Colon Carcinoma Metastatic in the Lung (tissue), 2 donors: Measurements from ENCODE around the genes SPDYE12 and SPDYE5.

- PRO-cap, 2 experiments = no peak in any of the 2 experiments
Measured at GRCh38 chr7:74721546-74722332, 52.1 kb upstream of the NCF1 start.

DNA sequence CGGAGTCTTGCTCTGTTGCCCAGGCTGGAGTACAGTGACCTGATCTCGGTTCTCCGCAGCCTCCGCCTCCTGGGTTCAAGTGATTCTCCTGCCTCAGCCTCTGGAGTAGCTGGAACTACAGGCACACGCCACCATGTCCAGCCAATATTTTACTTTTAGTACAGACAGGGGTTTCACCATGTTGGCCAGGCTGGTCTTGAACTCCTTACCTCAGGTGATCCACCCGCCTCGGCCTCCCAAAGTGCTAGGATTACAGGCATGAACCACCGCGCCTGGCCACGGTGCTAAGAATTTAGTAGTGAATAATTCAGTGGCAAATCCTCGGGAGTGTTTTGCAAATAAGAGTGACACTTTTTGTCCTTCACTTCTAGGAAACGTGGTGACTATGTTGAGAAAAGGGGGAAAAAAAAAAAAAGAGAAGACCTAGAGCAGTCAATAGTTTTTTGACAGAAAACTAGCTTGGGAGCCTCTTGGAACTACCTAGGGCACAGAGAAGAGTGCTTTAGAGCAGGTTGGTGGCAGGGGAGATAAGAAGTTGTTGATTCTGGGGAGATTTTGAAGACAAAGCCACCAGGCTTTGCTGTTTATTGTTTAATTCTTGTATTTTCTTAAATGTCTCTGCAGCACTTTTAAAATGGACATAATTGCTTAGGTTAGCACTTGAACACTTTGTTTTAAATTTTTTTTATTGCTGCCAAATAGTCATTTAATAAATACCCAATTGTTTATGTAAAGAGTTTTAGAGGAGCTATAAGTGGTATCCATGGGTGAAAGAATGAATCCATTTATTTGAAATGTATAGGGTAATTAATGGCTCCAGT is 50.1 kb upstream of the NCF1 start:
- PRO-cap, 2 experiments = no peak in any of the 2 experiments

GRCh38 chr7:74762203-74762545 is 11.6 kb upstream of the NCF1 start:
- PRO-cap, 2 experiments = no peak in any of the 2 experiments

- PRO-cap, 2 experiments = no peak in any of the 2 experiments
Measured at GRCh38 chr7:74914952-74915402, at the start of gene SPDYE12. SPDYE12 (minus strand) TSS chr7:74915078.

- PRO-cap, 2 experiments = no peak in any of the 2 experiments
Measured at GRCh38 chr7:75415658-75416635, 20.5 kb downstream of the TRIM73 start.

DNA sequence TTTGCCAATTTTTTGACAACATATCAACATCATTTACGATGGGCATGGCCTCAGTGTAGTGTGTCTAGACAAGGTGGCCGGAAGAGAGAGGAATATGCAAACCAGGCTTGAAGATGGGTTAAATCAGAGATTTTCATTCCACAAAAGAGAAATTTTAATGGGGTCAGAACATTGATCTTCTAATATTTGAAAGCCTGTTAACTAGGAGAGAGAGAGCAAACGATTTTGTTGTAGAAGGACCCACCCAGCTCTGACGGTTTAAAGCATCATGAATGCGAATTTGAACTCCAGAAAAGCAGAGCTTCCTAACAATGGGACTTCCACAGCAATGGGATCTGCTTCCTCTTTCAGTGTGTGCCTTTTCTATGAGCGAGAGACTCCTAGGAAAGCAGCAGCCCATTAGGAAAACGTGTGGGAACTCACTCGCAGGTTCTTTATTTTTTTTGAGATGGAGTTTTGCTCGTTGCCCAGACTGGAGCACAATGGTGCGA is at the start of gene SPDYE5:
Gene SPDYE5, plus strand, starts transcription at position 308 of the 491 bp plus-strand sequence.
- PRO-cap, 2 experiments = no peak in any of the 2 experiments

- PRO-cap, 2 experiments = no peak in any of the 2 experiments
Measured at GRCh38 chr7:75510950-75511654, 19.0 kb downstream of the SPDYE5 start.

DNA sequence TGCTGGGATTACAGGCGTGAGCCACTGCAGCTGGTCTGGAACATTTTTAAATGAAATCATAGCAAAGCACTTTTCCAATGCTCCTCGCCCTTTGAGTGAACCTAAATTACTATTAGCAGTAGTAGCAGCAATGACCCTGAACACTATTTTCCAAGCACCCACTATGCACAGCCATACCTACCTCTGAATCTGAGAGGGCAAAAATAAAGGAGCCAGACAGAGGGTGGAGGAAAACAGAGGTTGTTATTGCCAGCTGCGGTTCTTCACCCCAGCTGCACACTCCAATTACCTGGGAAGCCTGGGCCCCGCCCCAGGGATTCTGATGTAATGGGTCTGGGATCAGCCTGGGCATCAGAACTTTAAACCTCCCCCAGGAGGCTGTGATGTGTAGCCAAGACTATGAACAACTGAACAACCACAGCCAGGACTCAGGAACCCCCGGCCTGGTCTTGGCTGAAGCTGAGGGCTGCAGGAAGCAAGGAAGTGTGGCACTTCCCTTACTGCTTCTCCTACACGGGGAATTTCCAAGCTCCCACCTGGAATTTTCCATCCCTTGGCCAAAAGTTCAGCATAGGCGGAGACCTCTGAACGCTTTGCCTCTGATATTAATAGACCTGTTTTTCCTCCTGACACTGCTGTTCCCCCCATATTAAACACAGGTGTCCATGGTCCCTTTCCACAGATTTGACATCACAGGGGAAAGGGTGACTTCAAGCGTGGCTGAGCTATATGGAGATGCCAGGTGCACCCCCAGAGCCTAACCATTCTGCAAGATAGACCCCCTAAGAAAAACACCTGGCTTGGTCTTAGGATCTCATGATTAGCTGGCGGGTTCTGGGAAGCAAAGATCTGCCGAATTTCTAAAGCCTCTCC is 89.2 kb downstream of the HIP1 start:
- PRO-cap, 2 experiments = no peak in any of the 2 experiments

DNA sequence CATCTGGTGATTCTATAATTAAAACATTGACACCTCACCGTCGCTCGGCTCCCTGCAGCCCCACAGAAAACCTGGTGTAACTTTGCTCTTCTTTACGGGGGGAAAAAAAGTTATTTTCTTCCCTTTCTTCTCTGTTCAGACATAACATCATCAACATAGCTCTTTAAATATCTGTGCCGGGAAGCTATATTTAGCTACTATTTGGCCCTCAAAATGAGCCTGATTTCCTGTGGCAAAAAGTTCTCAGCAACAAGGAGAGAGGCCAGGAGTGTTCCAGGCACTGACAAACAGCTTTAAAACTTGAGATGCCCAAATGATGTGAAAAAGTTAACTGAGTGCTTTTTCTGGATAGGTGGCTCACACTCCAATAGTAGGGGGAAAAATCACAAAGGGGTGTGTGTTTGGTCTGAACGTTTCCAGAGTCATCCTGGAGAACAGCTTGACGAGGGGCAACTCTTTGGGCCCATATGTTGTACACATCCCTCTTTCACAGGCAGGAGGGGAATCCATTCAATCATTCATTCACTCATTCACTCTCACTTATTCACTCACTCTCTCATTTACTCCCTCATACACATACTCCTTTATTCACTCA is 26.6 kb downstream of the HIP1 start:
- PRO-cap, 2 experiments = no peak in any of the 2 experiments

DNA sequence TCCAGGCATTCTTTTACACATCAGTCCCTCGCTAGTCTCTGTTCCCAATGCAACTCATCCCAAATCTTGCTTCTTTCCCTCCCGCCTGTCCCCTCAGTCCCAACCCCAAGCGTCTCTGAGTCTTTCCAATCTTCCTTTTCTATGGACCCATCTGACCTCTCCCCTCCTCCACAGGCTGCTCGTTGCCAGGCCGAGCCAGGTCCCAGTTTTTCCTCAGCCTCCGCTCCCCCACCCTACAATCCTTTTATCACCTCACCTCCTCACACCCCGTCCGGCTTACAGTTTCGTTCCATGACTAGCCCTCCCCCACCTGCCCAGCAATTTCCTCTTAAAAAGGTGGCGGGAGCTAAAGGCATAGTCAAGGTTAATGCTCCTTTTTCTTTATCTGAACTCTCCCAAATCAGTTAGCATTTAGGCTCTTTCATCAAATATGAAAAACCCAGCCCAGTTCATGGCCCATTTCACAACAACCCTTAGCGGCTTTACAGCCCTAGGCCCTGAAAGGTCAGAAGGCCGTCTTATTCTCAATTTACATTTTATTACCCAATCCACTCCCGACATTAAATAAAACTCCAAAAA is 8.7 kb upstream of the CCL26 start:
- PRO-cap, 2 experiments = peak in 1 of 2 experiments; most common minus-strand start position 237 of the sequence (in 1)

GRCh38 chr7:75915381-75916509 is 790 bp downstream of the POR start:
- PRO-cap, 2 experiments = no peak in any of the 2 experiments

DNA sequence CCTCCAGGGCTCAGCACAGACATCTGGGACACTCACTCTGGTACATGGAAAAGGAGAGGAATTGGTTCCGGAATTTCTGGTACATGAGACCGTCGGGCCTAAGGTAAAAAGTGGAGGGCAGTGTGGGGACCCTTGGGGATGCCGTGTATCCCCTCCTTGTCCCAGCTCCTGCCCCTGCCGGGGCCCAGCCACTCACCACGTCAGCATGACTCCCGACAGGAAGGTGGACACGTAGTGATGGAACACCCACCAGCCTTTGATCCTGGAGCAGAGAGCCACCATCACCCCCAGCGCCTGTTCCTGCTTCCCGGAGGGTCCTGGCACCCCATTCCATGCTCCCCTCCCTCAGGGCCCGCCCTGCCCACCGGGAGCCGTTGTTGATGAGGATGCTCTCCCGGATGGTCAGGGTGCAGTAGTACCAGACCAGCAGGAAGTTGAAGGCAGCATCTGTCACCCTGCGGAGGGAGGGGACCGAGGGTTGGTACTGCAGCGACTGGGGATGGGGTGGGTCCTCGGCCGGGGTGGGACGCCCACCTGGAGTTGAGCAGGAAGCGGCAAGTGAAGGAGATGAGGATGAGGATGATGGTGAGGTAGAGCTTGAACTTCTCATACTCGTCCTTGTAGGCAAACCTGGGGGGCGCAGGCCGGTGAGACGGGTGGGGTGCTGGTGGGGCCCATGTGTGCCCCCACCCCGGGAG is 6.4 kb downstream of the TMEM120A start:
- PRO-cap, 2 experiments = no peak in any of the 2 experiments

DNA sequence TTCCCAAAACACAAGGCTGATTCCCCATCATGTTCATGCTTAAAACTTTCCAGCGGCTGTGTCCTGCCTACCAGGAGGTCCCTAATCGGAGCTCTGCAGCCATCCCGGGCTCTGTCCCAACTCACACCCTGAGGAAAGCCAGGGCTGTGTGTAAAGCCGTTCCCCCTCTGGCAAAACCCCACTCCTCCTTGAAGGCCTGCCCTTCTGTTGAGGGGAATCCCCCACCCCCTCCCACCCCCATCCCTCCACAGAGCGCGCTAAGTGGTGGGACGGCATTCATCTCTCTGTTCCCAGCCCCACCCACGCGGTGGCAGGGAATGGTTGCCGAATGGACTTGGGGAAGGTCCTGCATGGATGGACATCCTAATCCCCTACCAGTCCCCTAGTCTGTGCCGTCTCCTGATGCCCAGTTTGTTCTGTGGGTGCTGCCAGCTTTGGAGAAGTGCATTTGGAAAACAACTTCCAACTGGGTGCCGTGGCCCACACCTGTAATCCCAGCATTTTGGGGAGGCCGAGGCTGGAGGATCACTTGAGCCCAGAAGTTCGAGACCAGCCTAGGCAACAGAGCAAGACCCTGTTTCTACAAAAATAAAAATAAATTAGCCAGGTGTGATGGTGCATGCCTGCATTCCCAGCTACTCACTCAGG is 785 bp upstream of the TMEM120A start:
- PRO-cap, 2 experiments = no peak in any of the 2 experiments

DNA sequence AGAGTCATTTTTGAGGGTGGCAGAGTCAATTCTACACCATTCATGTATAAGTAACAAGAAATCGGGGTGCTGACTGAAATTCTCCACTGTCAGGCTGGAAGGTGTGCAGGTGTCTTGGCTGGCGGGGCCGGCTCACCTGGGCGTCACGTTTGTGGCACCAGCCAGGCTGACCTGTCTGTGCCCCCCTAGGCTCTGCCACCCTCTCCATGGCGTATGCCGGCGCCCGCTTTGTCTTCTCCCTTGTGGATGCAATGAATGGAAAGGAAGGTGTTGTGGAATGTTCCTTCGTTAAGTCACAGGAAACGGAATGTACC is 16.7 kb downstream of the MDH2 start:
- PRO-cap, 2 experiments = no peak in any of the 2 experiments

DNA sequence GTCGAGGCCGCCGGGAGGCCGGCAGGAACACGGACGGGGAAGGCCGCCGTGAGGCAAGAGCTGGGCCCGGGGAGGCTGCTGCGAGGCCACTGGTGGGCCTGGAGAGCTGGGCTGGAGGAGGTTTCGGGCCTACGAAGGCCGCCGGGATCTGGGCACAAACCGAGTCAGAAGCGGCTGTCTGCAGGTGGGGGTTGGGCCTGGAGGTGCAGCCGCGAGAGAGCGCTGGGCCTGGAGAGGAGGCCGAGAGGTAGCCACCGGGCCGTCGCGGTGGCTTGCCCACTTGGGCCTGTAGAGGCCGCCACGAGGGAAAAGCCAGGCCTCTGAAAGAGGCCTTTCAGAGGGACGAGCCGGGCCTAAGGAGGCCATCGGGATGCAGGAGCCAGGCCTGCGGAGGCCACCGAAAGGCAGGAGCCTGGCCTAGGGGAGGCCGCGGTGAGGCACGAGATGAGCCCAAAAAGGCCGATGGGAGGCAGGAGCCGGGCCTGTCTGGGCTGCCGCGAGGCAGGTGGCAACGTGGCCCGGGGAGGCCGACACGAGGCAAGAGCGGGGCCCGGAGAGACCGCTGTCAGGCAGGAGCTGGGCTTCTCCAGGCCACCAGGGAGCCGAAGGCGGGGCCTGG is 25.4 kb downstream of the MDH2 start:
- PRO-cap, 2 experiments = no peak in any of the 2 experiments

DNA sequence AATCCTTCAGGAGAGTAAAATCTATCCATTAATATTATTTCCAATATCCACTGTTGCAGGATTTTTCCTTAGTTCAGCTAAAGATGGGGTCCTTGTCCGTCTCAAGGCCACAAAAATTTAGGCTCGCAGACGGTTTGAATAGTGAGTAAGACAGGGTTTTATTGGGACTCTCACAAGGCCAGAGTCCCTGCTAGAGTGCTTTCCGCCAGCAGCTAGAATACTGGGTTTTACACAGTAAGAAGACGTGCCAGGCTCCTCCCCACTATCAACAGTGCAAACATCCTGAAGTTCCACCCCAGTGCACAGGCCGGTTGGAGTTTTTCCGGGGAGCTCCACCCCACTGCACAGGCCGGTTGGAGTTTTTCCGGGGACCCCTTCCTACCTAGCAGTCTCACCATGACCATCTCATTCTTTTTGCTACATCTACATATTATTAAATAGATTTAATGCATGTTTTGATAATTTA is 61.0 kb downstream of the MDH2 start:
- PRO-cap, 2 experiments = peak in 1 of 2 experiments; most common plus-strand start position 314 of the sequence (in 1); most common minus-strand start position 219 of the sequence (in 1)

DNA sequence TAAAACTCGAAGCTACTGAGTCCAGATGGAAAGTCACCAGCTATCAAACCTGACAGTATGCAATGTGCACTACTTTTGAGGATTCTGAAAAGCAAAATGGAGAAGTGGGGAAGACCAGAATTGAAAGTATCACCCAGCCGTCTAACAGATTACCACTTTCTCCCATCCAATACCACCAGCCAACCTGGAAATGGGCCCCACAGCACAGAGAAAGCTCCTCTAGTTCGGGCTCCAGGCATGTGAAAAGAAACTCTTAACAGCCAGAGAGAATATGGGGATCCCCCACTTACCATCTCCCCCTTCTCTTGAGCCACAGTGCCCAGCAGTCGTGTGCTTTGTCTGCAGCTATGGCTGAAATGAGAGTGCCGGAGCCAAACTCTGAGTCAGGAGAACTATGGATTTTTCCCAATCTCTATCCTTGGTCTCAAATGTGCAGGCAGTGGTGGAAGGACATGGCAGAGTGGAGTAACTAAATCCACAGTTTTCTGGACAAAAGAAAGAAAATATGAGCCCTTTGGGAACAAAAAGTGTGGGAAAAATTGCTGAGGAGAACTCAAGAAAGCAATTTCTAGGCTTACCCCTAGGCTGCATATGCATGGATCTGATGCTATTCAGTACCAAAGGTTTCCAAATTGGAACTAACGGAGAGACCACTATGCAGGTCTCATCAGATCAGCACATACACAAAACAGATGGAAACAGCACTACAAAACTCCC is 67.6 kb upstream of the SRRM3 start:
- PRO-cap, 2 experiments = no peak in any of the 2 experiments

- PRO-cap, 2 experiments = no peak in any of the 2 experiments
Measured at GRCh38 chr7:76215243-76215476, 13.5 kb downstream of the SRRM3 start.

- PRO-cap, 2 experiments = no peak in any of the 2 experiments
Measured at GRCh38 chr7:76383290-76383708, 24.5 kb upstream of the YWHAG start.

- PRO-cap, 2 experiments = no peak in any of the 2 experiments
Measured at GRCh38 chr7:76388992-76389917, 20.2 kb downstream of the SSC4D start.